ENCODE measurements around the genes ZNF613, ZNF432, ZNF841 and ZNF480.

DNA sequence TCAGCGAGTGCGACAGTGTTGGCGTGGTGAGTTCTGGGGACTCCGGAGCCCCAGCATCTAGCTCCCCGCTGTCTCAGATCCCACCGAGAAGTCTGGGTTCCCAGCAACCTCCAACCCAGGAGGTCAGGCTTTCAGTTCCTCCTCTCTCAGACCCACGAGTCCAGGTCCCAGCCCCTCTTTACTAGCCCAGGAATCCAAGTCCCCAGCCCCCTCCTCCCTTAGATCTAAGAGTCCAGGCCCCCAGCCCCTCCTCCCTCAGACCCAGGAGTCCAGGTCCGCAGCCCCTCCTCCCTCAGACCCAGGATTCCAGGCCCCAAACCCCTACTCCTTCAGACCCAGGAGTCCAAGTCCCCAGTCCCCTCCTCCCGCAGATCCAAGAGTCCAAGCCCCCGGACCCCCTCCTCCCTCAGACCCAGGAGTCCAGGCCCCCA lies 11.3 kb downstream of the SPACA6 start:
- RRBS: no CpG with 5 or more reads among the region's 10 CpGs

GRCh38 chr19:51753849-51754625 lies 2.4 kb upstream of the FPR1 start:
- RRBS: no CpG with 5 or more reads among the region's 9 CpGs

GRCh38 chr19:51926307-51927621 lies at the start of gene ZNF613:
Gene ZNF613 (plus strand): TSS chr19:51927472.
- RRBS: no CpG with 5 or more reads among the region's 58 CpGs

DNA sequence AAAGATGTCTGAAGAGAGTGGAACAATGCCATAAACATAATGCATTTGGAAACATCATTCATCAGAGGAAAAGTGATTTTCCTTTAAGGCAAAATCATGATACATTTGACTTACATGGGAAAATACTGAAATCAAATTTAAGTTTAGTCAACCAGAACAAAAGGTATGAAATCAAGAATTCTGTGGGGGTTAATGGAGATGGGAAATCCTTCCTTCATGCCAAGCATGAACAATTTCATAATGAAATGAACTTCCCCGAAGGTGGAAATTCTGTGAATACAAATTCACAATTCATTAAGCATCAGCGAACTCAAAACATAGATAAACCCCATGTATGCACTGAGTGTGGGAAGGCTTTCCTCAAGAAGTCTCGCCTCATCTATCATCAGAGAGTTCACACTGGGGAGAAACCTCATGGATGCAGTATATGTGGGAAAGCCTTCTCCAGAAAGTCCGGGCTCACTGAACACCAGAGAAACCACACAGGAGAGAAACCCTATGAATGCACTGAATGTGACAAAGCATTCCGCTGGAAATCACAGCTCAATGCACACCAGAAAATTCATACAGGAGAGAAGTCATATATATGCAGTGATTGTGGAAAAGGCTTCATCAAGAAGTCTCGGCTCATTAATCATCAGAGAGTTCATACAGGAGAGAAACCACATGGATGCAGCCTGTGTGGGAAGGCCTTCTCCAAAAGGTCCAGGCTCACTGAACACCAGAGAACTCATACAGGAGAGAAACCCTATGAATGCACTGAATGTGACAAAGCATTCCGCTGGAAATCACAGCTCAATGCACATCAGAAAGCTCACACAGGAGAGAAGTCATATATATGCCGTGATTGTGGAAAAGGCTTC lies 17.1 kb downstream of the ZNF613 start:
- RRBS: no CpG with 5 or more reads among the region's 8 CpGs

DNA sequence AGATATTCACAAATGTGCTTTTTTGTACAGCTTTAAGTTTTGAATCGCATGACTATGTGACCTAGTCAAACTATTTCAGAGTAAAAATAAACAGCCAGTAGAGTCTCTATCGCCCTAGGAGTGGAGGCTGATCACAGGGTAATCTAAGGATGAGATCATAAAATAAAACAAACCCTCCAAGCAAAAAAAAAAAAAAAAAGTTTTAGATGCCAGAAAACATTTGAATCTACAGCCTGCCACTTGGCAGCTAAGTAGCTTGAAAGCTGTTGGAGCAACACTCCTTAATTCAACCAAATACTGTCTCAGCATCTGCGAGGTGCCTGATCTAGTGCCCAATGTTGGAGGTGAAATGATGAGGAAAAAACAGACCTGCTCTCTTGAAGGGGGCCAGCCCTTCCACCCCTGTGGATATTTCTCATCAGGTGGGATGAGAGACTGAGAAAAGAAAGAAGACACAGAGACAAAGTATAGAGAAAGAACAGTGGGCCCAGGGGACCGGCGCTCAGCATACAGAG lies 26.7 kb downstream of the ZNF350 start:
- RRBS: no CpG with 5 or more reads among the region's 5 CpGs

- RRBS: no CpG with 5 or more reads among the region's 8 CpGs
These were observed 10.6 kb downstream of the ZNF350 start for GRCh38 chr19:51976128-51976410.

DNA sequence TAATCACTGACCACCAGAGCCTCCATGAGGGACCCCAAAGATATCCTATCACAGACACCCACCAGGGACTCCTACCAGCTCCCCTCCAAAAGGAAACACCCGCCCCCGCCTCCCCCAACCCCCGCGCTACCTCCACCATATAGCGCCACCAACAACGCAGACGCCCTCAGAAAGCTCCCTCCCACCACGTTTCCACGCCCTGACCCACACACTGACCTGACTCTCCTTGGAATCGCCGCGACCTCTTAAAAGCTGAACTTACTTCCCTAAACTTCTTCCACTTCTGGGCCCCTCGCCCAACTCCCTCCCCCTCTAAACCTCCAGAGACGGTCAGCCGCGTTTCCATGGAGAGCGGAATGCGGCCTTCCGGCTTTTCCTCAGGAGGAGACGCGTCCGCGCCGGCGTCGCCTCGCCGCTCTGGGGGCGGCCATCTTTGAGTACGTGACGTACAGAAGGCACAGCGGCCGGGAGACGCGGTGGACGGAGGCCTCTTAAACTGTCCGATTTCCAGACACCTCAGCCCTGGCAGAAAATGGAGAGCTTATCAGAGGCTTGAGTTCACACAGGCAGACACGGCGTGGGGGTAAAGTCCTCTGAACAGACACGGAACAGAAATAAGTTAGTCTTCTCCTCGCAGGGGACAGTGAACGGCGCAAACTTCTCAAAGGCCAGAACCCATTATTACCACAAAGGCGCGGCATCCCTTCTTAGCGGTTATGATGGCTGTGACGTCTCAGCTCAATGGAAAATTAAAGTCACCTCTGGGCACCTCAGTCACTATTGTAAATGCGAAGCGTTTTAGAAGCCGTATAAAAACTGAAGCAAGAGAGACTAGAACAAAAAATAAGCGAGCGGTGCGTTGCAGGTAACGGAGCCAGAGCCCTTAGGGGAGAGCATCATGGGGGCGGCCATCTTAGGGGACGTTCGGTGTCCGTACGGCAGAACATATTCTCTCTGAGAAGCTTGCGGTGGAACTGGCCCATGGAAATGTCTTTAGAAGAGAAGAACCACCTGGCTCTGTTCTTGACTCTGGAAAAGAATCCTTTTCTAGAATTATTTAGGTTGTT lies at the start of gene ZNF432:
TSS of gene ZNF432 (minus strand) at position 360 of the 1,067 bp plus-strand sequence.
- RRBS: 2% methylated on average over 10 of the region's 60 CpGs

DNA sequence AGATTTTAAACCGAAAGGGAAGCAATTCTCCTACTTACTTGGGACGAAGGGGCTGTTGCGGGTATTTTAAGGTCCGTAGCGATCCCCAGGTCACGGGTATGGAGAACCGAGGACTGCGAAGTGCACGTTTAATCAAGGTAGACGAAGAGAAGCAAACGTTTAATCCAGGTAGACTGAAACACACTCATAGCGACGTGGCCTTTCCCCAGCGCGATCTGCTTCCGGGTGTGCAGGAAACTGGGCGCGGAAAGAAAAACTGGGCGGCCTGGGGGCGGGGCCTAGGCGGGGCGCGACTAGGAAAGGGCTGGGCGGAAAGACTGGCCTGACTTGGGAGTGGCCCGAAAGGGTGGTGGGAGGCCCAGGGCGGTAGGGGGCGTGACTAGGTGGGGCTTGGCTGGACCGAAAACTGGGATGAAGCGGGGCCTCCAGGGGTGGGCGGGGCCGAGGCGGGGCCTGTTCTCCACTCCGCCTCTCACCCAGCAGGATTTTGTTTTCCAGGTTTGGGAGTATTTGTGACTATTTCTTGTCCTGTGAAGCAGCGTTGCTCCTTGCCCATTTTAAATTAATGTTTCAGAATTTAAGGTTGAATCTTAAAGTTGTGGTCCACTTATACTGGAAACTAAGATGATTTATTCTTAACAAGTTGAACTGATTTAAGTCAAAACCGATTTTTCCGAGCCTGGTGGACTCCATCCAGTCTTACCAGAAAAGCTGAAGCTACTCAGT lies at the start of gene ZNF841:
TSS of gene ZNF841 (minus strand) at position 229 of the 726 bp plus-strand sequence.
- RRBS: no CpG with 5 or more reads among the region's 36 CpGs

DNA sequence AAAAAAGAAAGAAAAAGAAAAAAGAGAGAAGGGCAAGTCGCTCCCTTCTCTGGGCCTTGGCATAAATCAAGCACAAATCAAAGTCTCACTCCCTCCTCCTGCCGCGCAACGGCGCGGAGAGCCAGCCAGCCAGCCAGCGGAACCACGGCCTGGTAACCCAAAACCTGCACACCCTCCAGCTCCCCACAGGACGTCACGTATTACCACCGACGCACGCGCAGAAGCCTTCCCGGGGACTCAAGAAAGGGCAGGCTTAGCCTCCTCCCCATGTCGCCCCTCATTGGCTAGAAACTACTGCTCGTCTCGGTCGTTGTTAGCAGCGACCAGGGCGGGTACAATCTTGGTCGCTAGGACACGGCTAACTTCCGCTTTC lies 400 bp upstream of the PPP2R1A start:
- RRBS: no CpG with 5 or more reads among the region's 24 CpGs

- RRBS: no CpG with 5 or more reads among the region's 24 CpGs
These were observed 11.0 kb downstream of the PPP2R1A start for GRCh38 chr19:52200530-52201565.

- RRBS: no CpG with 5 or more reads among the region's 3 CpGs
These were observed 13.8 kb downstream of the PPP2R1A start for GRCh38 chr19:52203735-52204058.

GRCh38 chr19:52226071-52226424 lies 36.2 kb downstream of the PPP2R1A start:
- RRBS: no CpG with 5 or more reads among the region's 8 CpGs

DNA sequence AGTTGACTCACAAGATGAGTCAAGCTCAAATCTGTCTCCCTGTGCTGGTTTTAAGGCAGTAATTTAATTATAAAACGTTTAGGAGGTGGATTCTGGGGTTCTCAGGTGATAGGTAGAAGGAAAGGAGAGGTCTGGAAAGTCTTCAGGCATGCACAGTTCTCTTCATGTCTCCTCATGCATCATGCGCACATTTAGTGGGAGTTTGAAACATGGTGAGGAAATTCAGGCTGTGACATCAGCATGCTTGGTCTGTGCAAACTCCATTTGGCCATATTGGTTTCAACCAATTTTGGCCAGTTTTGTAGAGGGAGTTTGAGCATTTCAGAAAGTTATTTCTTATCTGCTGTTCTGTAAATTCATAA lies 37.9 kb upstream of the ZNF766 start:
- RRBS: no CpG with 5 or more reads among the region's 2 CpGs

- RRBS: no CpG with 5 or more reads among the region's 7 CpGs
These were observed 217 bp upstream of the ZNF766 start for GRCh38 chr19:52269248-52269492.

DNA sequence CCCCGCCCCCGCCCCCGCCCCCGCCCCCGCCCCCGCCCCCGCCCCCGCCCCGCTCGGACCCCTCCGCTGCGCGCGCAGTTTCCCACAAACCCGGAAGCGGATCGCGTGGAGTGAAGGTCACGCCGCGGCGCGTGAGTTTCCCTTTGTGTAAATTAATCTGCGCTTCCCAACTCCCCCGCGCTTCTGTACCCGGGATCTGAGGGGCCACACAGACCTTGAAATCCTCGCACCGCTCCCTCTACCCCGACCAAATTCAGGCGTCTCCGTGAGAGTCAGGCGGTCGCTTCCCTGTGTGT lies at the start of gene ZNF480:
TSS of gene ZNF480 (plus strand) at position 77 of the 296 bp plus-strand sequence.
- RRBS: no CpG with 5 or more reads among the region's 34 CpGs

DNA sequence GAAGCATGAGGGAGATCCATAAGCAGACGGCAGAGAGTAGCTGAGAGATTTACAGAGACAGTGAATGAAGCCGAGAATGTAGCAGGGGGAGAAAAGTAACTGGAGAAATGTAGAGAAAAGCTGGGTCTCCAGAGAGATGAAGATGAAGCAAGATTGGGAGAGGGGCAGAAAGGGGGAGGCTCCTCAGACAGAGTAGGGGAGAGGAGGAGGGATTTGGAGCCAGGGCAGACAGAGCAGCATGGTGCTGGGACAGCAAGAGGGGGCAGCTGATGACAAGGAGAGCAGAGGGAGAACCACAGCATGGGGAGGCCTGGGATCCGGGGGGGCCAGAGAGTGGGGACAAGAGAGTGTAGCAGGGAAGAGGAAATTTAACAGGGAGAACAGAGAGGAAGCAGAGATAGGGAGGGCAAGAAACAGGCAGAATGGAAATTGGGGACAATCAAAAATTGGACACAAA lies 975 bp downstream of the ZNF610 start:
- RRBS: no CpG with 5 or more reads among the region's 3 CpGs

DNA sequence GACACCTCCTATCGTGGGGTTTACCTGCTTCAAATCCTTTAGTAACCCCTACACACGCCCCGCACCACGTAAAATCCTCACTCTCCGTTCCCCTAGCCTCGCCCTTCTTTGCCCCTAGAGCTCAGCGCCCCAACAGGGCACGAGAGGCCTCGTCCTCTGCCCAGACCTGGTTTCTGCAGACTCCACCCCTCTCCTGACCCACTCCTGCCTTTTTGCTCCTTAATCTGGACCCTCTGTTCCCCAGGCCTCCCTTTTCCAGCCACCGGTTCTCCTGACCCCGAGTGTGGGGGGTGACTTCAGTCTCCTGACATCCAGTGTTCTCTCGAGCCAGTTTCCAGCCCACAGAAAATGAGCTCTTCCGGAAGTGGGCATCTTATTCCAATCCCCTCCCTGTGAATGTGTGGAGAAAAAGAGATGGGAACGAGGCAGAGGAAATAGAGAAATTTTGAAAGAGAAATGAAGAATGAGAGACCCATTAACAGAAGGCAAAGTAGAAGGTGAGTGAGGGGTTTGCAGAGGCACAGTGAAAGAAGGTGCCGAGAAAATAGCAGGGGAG lies 552 bp downstream of the ZNF528 start:
- RRBS: 20% methylated on average over 3 of the region's 15 CpGs

DNA sequence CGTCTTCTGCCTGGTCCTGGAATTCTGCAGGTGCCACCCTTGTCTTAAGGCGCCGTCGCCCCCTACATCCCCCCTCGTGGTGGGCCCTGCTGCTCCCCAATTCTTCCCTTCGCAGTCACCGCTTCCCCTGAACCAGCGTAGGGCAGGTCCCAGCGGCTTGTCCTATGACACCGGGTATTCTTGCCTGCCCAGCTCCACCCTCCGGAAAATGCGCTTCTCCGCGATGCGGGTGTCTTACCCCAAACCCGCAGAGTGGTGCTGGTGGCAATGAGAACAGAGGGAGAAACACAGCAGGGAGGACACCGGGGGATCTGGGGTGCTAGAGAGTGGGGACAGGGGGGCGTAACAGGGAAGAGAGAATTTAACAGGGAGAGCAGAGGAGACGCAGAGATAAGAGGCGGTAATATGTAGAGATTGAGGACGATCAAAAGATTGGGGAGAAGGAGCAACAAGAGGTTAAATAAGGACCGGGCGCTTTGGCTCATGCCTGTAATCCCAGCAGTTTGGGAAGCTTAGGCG lies 9.0 kb downstream of the ZNF808 start:
- RRBS: no CpG with 5 or more reads among the region's 24 CpGs

DNA sequence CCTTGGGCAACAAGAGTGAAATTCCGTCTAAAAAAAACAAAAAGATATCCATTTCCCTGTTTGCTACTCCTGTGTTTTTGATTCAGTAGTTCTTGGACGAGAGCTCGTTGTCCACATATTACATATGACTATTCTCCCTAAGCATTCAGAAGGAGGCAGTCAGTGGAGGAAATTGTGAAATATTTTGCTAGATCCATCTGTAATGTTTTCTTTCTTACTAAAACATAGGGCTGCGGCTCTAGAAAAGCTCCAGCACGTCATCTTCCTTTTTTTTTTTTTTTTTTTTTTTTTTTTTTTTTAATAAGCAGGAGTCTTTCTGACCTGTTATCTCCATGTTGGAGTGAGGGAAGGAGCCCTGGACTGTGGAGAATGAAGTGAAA lies 33.8 kb downstream of the ZNF701 start:
- RRBS: no CpG with 5 or more reads among the region's 5 CpGs

GRCh38 chr19:52723535-52724547 lies 11.0 kb downstream of the ZNF611 start:
- RRBS: no CpG with 5 or more reads among the region's 14 CpGs